GM23248 (cell line): ENCODE results near the genes TAGLN3 and SLC9C1.

DNA sequence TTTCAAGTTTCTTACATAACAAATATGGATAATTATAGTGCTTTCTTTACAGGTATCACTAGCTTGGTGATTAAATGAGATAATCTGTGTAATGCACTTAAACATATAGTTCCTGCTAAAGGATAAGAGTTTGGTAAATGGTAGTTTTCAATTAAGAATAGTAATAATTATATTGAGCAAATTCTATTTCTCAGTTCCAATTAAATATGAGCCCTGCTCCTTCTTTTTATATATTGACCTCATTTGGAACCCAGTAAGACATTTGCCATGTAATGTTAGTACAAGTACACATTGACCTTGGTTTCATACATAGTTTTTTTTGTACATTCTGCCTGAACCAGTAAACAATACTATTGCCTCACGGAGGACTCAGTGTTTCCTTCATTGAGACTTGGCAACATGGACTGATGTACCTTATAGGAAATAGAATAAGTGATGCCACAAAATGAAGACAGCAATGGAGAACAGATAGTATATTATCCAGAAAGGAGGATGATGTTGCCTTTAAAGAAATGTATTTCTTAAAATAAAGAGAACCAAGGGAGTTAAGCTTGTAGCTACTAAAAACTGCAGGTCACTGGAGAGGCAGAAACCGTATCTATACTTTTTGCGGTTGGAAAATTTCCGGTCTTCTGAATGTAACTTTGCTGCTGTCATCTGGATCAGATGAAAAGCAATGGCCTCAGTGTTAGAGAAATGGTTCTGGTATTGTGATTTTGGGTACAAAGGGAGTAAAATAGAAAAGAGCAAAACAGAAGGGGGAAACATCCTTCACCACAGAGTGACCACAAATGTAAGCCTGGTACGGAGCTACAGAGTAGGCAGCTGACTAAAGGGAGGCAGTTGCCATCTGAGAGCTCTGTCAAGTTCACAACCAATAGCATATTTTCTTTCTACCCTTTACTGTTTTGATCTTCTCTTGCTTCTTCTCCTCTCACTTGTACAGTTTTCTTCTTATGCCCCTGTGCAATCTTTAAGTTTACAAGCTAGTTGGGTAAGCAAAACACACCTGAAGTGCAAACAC is 5.4 kb downstream of the CD96 start:
- RAMPAGE, long total RNA: no peak

- RAMPAGE, long total RNA: no peak
Measured at GRCh38 chr3:111548128-111548624, 6.2 kb downstream of the CD96 start.

DNA sequence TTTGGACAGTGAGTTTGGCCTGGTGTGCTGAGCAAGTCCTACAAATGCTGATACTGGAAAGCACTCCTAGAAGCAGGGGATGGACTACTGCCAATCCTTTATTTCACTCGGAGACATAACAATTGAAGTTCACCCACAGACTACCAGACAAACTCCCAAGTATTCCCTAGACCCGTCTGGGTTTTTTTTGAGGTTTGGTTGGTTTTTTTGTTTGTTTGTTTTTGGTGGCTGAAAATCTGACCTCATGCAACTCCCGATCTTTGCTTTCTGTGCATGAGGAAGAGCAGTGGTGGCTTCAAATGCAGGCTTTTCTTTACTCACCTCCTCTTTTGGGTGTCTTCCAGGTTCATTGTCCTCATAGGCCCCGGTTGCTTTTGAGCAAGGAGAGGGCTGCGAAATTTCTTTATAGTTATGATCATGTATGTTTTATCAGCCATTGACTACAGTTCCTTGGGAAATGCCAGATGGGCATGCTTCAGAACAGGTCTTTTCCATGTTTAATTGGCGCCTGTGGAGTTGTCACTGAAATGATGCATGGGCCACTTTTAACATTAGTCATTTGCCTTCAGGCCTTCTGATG is 1.8 kb downstream of the PLCXD2 start:
- RAMPAGE, long total RNA: no peak

DNA sequence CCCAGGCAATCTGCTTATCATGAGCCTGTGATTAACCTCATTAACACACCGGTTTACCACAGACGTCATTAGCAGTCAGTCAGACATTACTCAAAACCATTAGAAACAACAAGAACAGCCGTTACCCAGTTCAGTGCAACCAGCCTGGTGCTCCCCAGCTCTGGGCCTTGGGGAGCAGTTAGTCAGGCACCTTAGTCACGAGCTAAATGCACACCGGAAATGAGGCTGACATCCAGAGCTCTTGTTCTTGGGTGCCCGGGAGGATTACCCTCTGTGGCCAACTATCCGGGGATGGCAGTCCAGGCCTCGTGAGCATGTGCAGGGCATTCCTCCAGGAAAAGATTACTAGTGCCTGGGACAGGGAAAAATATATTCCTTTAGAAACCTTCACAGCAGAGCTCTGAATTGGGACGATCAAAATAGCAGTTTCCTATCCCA is 38.0 kb downstream of the PLCXD2 start:
- RAMPAGE, long total RNA: no peak

DNA sequence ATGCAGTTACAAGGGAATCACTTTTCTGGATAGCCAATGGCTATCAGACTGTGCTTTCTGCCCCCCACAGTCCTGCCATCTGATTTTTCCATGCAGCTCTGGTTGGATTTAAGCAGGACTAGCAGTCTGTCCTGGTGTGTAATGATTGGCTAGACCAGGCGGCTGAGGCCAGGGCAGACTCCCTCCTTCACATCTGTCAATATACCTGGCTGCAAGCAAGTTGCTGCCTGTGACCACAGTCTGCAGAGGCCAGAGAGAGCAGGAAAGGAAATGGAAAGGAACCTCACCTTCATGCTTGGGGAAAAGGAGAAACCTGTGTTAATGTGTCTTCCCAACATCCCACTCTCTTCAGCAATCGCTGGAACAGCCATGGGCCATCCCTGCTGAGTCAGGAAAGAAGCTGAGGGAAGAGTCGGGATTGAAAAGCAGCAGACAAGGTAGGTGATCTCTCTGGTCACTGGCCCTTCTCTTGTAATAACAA is 57.8 kb downstream of the PLCXD2 start:
- RAMPAGE, long total RNA: no peak

DNA sequence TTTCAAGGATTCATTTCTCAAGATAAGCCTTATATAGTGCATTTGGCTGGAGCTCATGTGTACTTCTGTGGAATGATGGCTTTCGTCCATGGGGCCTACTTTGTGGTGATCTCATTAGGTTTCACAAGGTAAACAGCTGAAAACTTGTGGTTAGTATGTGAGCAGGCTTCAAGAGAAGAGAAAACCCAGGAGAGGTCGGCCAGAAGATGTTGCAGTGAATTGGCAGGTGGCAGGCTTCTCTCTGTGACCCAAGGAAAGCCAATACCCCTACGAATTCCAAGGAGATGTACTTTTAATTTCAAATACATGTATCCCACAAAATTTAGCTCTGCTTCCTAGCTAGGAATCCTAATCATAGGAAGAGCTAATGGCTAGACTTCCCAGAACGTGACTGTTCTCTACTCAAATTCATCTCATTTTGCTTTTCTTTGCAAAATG is 63.3 kb downstream of the PLCXD2 start:
- RAMPAGE, long total RNA: no peak

DNA sequence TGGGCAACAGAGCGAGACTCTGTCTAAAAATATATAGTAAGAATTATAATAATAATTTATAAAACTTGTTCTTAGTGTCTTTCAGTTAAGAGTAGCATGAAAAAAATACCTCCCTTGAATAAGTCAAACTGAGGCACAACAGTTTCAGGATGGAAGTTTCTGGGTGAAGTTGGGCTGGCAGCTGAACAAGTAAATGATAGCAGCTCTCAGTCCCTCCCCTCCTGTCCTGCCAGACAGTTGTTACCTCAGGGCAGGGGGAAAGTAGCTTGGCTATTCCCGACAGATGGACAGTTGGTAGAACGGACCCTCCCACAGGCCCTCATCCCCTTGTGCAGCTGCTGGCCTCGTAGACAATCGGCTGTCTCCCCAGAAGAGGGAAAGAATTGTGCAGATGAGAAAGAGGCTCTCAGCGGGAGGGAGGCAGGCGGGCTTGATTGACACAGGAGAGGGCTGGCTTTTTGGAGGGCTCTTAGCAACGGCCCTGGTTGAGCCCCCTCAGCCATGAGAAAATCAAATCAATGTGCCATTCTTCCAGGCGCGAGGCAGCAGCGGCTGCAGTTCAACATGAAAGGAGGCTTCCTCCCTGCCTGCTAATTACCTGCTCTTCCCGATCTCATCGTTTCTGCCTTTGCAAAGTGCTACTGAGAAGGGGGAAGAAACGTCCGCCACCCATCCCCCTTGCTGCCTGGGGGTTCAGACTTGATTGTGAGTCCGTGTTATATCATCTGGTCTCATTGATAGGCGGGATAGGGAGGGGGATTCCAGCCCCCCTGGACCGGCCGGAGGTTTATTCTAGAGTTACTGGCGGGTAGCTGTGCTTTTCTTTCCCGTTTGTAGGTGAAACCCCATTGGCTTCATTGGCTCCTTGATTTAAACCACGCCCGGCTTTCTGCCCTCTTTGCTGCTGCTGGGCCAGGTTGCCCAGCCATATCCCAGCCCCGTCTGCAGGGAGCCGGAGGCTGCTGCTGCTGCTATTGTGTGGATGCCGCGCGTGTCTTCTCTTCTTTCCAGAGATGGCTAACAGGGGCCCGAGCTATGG is at the start of gene TAGLN3:
TAGLN3 (plus strand) TSS at position 513 of the 1,039 bp plus-strand sequence.
- RAMPAGE, long total RNA: no peak

DNA sequence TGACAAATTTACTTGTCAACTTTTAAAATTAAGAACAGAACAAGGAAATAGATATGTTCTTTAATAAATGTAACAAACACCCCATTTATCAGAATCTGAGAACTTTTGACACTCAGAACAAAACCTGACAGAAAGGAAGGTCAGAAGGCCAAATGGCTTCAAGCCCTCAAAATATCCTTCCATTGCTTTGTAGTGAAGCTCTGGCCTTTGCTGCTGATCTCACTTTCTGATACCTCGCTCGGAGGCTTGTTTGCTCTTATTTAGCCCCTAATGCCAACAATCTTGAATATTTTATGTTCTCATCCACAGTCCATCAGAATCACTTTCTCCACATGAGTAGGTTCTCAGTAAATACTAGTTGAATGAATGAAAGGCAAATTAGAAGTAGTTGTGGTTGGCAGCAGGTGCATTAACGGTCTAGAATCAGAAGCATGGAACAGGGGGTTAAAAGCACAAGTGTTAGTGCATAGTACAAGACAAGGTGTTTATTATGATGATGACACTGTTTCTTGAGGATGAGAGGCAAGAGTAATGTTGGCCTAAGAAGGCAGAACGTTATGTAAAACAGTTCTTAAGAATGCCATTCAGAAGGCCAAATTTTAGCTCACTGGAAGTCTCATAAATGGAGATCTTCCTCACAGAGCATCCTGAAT is 19.2 kb downstream of the GCSAM start:
- RAMPAGE, long total RNA: no peak

DNA sequence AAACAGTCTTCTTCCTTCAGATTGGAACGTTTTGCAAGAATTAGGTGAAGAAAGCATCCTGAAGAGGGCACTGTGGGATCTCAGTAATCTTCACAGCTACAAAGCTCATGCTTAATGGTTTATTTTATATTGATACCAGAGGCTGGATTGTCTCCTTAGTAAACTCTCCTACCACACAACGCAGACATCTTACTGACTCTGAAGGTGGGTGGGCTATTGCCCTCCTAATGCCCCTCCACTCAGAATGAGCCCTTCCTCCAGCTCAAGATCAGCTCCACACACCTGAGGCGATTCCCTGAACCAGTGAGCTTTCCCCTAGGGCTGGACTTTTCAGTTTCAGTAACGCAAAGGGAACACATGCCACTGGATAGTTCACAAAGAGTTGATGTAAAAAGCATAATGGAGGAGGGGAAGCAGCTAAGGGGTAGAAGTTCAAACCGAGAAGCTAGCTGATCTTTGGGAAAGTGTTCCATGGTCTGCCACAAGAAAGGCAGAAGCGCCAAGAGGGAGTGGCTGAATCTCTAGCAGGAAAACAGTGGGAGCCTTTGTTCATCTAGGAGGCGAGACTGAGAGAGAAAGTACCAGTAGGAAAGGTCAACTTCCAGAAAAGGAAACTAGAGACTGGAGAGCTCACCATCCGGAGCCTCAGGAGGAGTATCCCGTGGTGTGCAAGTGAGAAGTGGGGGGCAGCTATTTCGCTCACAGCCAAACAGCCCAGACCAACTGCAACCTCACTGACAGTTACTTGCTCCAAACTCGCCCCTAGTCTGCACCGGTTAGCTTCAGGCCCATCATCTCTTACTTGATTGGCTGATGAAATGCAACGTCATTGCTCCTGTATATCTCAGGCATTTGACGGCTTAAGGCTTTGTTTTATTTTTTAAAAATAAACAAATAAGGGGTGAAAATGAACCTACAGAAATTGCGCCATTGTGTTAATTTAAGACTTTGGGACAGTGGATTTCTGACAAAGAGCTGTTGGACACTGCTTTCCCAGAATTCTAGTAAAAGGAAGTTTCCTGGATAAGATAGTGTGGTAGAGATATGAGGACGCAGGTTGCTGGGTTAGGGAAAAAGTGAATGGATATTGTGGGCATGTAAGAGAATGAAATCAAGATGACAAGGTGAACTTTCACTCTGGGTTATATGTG is at the start of gene SLC9C1:
SLC9C1 (minus strand) TSS at position 758 of the 1,151 bp plus-strand sequence.
- RAMPAGE, long total RNA: no peak

DNA sequence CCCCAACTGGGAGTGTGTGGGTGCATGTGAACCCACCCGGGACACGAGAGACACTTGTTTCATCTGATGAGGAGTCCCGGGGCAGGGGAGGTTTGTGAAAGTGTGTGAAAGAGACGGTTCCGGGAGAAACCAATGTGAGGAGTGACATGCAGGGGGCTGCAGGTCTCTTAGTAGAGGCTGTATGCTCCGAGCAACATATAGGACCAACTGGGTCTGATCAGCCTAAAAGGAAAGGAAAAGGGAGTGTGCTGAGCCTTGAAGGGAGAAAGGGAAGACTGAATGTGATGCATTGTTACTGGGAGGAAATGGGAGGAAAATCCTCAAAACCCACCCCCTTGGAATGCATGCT is 8.9 kb upstream of the SLC9C1 start:
- RAMPAGE, long total RNA: no peak

DNA sequence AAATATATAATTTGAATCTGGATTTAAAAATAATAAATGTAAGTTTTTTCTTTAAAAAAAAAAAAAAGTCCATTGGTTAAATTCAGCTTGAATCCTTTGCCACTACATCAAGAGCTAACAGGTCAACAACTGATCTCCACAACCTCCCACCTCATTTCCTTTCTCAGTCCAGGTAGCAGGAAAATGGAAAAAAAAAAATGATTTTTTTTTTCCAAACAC is 322 bp upstream of the CD200 start:
- RAMPAGE, long total RNA: no peak

GRCh38 chr3:112563066-112563536 is 1.3 kb downstream of the SLC35A5 start:
- RAMPAGE, long total RNA: no peak

DNA sequence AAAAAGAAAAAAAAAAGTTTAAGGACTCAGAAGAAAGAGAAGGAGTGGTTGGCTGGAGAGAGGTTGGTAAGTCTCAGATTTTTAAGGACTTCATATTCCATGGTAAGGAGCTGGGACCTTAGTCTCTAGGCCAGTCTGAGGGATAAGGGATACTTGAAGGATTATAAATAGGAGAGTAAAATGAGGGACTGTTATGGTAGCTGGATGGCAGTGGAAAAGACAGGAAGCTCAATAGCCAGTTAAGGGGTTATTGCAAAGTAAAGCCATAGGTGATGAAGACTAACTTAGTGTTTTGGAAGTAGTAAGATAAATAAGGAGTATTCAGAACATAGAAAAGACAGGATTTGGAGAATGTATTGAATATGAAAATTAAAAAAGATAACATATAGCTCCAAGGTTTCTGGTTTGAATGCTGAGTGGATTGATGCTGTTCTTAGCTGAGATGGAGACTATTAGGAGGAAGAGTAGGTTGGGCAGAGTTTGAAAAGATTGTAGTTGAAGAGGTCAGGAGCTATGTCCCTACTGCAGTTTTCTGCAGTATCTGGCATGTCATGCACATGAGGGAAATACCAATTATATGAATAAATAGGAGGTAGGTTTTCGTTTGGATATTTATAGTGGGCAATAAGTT is 4.0 kb downstream of the SLC35A5 start:
- RAMPAGE, long total RNA: no peak

DNA sequence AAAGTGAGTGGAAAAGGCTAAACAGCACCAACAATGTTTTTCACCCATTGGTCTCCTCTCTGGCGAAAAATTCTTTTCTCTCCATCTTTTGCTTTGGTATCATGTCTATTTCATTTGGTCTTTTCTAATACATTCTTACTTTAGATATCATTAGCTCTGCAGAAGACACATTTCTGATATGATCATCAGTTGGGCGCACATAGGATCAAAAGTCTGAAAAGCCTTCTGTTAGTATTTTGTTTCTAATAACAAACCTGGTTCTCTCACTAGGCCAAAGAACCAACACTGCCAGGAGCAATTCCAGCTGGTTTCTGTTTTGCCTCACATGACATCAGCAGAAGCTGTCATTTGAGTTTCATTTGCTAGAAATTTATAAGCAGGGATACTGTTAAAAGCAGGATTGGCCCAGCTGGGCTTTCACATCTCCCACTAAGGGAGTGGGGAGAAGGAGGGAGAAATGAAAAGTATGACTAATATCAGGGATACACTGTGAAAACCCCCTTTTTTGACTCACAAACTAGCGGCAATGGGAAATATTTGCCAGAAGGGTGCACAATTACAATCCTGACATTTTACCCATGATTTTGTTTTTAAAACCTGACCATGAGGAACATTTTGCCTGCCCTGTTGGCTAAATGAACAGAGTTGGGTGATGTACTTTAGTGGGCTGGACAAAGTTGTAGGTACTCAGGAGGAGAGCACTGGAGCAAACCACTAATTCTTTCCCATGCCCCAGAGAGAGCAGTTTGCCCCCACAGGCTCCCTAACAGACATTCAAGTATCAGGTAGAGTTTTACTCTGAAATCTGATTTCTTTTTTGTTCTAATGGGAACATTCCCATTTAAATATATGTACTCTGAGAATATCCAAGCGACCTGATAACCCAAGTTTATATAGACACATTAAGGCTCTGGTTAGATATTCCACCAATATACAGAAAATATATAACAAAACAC is 5.2 kb downstream of the CCDC80 start:
- RAMPAGE, long total RNA: no peak

DNA sequence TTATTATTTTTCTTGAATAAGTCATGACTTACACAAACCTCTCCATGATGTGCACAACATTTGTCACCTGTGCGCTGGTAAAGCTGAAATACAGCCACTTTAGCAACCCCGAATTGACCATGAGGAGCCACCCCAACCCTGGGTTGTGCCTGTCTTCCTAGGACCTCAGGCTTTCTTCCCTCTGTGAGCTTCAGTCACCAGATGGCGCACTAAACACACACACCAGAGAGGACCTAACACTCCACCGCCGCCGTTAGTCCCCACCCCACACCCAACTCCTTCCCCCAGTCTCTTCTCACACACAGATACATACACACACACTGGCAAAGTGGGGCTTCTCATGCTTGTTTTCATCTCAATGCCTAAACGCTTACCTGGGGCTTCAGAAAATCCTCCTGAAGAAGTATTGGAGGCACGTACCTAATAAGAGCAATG is 2.0 kb upstream of the CCDC80 start:
- RAMPAGE, long total RNA: no peak

DNA sequence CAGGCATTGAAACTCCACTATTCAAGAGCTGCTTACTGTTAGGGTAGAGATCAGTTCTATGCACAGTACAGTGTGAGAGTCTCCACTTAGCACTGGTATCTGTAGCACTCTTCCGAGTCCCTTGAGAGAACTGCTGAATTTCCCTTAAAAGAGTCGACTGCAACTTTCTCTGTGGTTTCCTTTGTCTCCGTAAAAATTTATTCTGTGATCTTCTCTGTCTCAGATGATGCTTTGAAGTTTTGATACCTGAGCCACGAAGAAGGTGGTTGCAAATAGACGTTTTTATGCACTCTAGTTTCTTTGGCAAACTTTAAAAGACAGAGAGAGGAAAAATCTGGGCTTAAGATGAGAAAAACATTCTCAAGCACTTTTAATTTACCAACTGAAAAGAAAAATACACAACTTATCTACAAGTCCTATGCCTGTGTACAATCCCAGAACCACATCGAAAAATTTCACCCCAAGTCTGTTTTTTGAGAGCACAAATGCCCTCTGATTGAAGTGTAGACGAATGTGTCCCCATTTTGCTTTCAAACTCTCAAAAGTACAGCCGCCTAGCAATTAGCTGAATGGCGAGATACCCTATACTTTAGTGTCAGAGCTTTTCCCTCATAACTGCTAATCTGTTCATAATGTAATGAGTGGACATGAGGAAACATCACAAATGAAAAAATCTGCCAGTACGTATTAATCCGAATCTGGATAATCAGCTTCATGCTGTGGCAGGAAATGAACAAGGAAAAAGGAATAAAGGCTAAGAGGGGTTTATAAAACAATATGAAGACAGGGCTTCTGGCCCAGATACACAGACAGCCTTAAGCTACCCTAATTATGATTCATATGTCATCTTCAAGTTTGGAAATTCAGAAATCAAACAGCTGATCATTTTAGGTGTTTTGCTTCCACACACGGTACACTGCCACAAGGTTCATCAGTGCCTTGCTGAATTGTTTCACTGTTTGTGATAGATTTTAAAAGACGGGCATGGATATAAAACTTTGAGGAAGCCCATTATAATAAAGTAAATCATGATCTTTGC is 13.5 kb downstream of the NEPRO start:
- RAMPAGE, long total RNA: no peak

DNA sequence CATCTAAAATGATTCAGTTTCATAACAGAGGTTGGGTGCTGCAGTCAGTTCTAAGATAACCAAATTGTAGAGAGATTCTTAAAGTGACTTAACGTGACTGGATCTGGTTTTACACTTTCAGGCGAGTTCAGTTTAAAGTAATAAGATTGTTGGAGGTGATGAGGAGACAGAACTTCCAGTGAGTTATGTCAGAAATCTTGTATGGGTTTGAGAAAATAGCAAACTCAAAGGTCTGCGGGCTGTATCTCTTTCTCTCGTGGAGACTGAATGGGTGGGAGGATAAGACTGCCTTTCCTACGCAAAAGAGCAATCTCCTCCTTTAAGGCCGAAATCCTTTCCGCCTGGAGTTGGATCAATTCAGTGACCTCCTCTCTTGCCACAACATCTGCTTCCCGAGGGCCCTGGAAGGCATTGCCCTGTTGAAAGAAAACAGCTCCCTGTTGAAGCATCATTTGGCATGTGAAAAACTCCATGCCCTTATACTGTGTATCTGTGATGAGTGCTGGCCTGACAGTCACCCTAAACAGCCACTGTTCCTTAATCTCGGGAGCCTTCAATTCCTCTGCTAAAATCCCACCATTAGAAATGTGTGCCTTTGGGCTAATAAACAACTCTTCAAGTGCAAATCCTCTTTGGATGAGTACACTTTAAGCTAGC is 80.1 kb downstream of the BOC start:
- RAMPAGE, long total RNA: no peak

DNA sequence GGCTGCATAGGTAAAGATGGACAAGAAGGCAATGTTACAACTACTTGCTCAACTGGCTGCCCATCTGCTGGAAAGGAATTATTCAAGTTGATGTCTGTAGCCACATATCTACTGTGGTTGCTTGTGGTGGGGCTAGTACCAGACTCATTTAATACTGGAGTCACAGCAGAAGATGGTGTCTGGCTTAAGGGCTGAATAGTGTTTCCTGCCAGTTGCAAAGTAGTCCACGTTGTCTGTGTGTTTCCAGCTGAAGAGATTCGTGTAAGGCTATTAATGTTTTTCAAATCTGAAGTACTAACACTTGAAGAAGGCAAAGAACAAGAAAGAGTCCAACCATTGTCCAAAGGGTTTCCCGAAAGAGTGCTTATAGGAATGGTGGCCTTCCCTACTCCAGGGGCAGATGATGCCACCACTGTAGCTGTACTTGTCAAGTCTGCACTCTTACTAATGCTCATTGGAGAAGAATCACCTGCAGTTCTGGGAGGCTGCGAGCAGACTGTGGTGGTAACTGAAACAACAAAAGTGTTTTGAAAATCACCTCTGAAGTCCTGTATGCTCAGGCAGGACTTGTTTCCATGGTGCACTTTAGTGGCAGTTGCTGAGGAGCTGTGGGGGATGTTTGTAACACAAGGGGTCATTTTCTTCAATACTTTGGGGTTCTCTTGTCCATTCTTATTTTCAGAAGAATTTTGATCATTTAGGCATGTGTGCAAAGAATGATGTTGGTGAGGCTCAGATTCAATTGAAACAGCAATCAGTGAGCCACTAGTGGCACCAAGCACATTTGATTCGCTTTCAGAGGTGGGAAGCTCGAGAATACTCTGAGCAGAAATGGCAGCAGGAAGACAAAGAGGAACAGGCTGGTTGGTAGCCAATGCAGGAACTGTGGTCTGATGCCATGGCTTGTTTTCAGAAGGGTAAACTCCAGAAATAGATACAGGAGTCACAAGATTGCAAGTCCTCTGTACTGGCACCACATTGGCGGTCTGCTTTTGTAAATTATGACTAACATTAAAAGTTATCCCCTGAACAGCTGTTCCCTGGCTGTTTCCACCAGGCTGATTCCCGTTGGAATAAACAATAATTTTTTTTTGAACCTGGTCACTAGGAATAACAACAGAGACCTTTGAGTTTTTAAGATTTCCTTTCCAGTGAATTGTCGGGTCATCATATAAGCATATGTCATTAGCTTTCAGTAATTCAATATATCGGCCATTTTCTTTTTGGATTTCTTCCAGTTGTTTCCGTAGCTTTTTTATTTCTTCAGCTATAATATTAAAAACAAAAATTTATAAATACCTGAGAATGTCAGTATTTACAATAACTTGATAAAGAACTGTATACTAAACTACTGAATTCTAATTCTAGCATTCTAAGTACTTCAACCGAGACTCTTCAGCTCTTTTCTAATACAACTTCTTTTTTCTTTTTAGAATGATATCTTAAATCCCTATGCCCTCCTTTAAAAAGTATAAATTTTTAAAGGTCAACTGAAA is 35.7 kb downstream of the USF3 start:
- RAMPAGE, long total RNA: no peak

DNA sequence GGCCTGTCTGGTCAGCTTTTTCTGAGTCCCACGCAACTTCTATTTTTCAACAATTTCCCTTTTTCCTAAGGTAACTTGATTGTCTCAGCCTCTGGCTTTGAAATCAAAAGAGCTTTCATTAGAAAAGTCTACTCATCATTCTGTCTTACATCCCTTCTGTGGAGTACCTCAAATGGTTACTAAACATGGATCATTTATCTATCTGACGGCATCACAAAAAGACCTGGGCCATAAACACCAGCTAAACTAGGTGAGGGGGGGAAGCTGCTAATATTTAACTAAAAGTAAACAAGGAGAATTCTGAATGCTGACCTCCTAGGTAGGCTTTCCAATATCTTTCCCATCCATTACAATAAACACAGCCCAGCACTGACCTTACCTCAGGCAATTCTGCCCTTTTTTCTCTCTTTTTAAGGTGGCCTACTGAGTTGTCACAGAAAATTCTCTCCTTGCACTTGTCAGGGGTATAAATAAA is 33.2 kb downstream of the USF3 start:
- RAMPAGE, long total RNA: no peak

GRCh38 chr3:113696737-113697074 is 264 bp upstream of the USF3 start:
- RAMPAGE, long total RNA: no peak